ENCODE measurements around a stretch of chr17.

DNA sequence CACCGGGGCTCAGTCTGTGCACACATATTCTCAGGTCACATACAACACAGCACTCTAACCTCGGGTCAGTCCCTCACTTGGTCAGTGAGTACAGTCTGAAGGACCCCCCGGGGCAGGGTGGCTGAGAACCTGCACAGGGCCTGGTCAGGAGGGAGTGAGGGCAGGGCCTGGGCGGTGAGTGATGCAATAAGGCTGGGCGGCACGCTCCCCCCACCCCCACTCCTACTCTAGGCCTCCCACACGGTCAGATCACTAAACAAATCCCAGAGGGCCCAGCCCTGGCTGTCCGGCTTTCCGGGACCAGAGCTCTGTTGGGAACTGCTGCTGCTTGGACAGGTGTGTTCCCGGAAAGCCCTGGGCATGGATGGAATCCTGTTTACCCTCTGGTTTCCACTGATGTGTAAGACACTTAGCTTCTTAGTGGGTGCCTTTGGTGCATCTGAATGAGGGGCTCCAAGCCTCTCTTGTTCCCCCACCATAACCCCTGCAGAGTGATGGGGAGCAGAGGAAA is 972 bp upstream of the DOC2B start:
- RRBS: 66% methylated on average over 4 of the region's 10 CpGs

GRCh38 chr17:214647-215357 is 33.4 kb upstream of the DOC2B start:
- RRBS: 90% methylated on average over 7 of the region's 15 CpGs

DNA sequence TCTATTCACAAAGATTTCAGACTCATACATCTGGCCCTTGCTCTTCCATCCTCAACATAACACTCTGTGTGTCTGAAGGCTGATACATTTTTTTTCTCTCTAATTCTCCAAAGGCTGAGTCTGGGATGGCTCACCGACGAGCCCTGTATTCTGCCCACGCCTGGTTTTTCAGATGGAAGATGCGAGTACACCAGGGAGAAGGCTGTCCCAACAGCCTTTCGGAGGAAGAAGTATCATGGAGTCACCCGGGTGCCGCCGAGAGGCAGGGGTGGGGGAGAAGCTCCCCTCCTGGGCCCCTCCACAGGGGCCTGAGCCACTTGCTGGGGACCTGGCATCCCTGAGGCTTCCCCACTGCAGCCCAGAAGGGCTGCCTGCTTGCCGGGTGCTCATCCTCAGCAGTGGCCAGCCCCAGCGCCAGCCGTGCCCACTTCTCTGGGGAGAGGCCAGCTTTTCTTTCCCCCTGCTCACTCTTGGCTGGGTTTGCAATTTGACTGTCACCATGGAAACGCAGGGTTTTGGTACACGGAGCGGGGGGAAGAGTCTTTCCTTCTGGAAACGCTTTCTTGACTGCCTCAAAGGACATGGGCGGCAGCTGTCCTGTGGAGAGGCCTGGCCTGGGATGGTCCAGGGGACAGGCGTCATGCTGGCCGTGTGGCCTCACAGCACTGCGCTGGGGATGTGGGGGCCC is 45.5 kb upstream of the DOC2B start:
- RRBS: no CpG with 5 or more reads among the region's 19 CpGs

DNA sequence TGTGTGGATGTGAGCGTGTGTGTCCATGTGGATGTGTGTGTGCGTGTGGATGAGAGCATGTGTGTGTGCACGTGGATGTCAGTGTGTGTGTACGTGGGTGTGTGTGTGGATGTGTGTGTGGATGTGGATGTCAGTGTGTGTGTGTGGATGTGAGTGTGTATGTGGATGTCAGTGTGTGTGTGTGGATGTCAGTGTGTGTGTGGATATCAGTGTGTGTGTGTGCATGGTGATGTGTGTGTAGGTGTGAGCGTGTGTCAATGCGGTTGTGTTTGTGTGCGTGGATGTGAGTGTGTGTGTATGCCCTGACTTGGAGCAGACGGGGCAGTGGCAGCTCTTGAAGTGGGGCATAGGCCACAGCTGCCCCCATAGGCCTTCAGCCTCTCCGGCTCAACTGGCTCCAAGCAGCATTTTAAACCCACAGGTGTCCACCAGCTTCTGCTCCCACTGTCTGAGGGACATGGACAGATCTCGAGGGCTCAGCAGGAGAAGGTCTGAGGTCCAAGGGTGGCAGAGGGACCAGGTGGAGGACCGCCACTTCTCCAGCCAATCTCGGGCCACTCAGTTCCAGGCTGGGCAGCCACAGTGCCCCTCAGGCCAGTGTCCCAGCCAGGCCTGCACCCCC is 63.9 kb upstream of the DOC2B start:
- RRBS: no CpG with 5 or more reads among the region's 12 CpGs

DNA sequence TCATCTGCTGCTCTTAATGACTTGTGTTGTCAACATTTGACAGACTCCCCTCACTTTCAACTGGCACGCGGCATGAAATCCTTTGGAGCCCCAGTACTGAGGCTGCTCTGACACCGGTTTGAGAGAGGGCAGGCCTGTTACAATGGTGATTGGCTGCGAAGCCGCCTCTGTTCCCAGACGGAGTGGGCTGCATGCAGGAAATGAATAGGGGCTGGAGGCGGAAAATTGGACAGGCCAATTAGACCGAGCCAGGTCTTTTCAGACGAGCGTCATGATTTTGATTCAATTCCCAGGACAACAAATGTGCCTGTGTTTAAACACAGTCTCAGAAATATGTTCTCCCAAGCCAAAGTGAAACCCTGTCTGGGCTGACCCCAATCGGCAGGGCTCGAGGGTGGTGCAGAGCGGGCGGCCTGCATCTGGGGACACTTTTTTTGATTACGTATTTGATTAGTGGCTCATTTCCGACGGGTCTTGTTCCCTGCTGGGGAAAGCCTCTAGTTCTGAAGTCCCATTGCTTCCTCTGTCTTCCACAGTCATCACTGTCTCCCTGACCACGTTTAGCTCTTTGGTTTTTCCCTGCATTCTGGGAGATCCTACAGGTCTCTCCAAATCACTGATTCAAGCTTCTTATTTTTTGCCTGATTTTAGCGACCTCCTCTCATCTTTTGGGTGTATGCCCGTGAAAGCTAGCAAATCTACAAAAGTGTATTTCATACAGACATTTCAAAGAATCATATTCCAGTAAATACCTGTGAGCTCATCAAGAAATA is 85.2 kb downstream of the RPH3AL start:
- RRBS: no CpG with 5 or more reads among the region's 20 CpGs

GRCh38 chr17:638744-639581 is 75.7 kb downstream of the VPS53 start:
- RRBS: no CpG with 5 or more reads among the region's 15 CpGs

- RRBS: no CpG with 5 or more reads among the region's 16 CpGs
Measured at GRCh38 chr17:789034-789764, 7.0 kb downstream of the MRM3 start.

DNA sequence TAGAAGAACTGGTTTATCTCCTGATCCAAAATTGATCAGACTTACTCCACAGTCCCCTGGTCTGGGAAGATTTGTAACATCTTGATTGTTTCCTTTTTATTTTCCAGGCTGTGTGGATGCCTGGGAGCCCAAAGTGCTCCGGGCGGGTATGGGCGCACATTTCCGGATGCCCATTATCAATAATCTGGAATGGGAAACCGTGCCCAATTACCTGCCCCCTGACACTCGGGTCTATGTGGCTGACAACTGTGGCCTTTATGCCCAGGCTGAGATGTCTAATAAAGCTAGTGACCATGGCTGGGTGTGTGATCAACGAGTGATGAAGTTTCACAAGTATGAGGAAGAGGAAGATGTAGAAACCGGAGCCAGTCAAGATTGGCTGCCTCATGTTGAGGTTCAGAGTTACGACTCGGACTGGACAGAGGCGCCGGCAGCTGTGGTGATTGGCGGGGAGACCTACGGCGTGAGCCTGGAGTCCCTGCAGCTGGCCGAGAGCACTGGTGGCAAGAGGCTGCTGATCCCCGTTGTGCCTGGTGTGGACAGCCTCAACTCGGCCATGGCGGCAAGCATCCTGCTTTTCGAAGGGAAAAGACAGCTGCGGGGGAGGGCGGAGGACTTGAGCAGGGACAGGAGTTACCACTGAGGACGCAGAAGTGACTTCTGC is 9.4 kb downstream of the MRM3 start:
- RRBS: 87% methylated on average over 5 of the region's 23 CpGs

- RRBS: 67% methylated on average over 3 of the region's 26 CpGs
Measured at GRCh38 chr17:802397-803110, 20.4 kb downstream of the MRM3 start.

- RRBS: no CpG with 5 or more reads among the region's 13 CpGs
Measured at GRCh38 chr17:812699-813188, 30.6 kb downstream of the MRM3 start.

DNA sequence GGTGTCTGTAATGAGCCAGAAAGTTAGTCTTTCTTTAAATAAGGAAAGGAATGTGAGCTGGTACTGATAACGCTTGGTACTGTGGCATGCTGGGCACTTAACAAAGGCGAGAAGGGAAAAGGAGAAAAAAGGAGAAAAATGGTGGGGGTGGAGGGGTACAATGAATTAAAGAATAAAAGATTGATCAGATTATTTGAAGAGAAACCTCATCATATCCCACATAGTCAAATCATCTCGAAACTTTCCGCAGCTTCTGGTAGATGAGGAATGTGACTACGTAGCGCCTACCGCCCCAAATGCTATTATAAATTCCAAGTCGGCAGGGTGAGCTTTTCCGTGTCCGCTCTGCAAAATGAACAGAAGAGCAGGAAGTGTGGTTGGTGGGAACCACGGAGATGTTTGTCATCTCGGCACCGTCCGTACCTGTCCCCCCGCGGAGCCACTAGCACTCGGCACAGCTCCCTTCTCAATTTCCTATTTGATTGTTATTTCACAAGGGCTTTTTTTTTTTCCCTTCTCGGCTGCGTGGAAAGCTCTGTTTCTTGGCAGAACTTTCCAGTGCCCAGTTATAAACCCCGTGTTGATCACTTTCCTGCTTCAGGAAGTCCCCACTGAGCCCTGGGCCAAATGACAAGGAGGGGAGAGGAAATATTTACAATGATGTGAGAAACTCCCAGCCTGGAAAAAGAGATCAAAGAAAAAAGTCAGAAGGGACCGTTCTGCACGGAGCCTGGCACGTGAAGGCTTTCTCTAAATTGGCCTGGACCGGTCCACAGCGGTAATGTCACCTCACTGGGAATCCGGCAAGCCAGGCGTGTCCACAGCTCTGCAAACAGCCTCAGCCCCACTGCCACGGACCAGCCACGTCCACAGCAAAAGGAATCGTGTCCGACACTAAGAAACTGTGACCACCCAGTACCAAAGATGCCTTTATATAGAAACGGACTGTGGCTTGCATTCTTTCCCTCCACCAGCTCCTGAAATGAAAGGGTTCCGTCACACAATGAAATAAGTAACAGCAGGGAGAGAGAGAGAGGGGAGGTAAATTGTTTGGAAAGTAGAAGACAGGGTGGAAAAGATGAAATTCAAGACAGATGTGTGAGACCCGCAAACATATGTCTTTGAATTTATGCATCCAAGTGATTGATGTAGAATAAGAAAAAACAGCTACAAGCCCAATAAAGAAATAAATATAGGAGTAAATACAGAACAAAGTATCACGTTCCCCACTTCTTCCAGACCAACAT is 65.0 kb downstream of the MRM3 start:
- RRBS: no CpG with 5 or more reads among the region's 35 CpGs

GRCh38 chr17:890880-891523 is 88.6 kb downstream of the NXN start:
- RRBS: no CpG with 5 or more reads among the region's 15 CpGs

DNA sequence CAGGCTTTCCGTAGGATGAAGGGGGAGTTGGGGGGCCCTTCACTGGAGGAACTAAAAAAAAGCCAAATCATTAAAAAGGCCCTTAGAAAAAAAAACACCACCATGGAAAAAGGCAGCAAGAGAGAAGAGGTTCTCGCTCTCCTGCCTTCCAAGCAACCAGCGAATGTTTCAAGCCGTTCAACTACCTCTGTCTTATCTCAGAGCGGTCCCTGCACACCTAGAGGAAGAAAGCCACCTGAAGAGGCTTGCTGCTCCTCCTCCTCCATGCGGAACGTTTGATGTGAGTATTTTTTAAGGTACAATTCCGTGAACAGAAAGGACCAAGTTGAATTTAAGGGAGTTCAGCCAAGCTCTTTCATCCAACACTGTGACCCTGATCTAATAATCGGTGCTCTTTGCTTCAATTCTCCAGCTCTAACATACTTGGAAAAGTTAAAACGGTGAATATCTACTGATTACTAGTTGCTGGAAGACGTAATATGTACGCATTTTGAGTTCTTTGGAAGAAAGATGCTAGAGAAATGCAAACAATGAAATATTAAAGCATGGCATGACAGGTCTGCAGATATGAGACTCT is 9.1 kb downstream of the NXN start:
- RRBS: no CpG with 5 or more reads among the region's 12 CpGs

DNA sequence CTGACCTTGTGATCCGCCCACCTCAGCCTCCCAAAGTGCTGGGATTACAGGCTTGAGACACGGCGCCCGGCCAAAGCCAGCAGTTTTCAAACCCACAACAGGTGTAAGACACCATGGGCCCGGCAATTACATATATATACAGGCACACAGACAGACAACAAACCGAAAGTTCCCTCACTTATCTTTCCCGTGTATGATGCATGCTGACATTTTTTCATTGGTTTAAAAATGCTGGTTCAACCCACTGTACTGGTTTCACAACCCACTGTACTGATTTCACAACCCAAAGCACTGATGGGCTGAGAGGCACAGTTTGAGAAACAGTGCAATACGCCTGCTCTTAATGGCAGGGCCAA is 81.5 kb downstream of the ABR start:
- RRBS: no CpG with 5 or more reads among the region's 8 CpGs

DNA sequence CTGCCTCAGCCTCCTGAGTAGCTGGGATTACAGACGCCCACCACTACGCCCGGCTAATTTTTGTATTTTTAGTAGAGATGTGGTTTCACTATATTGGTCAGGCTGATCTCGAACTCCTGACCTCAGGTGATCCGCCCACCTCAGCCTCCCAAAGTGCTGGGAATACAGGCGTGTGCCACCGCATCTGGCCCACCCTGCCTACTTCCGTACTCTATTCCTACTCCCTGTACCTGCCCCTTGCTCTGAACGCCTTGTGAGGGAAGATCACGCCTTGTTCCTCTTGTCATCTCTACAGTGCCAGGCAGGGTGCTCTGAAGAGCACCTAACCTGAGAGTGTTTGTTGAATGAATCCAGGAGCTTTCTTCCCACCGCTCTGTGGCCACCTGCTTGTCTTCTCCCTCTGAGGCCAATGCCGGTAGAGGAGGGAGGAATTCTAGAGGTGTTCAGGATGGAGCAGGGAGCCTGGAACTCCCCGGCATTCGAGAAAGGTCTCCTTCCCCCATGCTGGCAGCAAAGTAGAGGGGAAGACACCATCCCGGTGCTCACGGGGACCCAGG is 73.1 kb downstream of the ABR start:
- RRBS: 37% methylated on average over 4 of the region's 16 CpGs

- RRBS: no CpG with 5 or more reads among the region's 7 CpGs
Measured at GRCh38 chr17:1143525-1143866, 36.3 kb downstream of the ABR start.

- RRBS: 56% methylated on average over 2 of the region's 12 CpGs
Measured at GRCh38 chr17:1147531-1147998, 32.2 kb downstream of the ABR start.

GRCh38 chr17:1149632-1150359 is 30.0 kb downstream of the ABR start:
- RRBS: 84% methylated on average over 6 of the region's 24 CpGs

- RRBS: 63% methylated on average over 1 of the region's 17 CpGs
Measured at GRCh38 chr17:1173604-1174036, 6.2 kb downstream of the ABR start.

- RRBS: no CpG with 5 or more reads among the region's 23 CpGs
Measured at GRCh38 chr17:1197232-1198507, 17.9 kb upstream of the ABR start.